ENCODE measurements around a stretch of chr1.

GRCh38 chr1:181135439-181136443 lies 47.2 kb downstream of the IER5 start:
- PRO-cap: no peak
- RAMPAGE, long total RNA, 3 experiments: no peak in any of the 3 experiments

DNA sequence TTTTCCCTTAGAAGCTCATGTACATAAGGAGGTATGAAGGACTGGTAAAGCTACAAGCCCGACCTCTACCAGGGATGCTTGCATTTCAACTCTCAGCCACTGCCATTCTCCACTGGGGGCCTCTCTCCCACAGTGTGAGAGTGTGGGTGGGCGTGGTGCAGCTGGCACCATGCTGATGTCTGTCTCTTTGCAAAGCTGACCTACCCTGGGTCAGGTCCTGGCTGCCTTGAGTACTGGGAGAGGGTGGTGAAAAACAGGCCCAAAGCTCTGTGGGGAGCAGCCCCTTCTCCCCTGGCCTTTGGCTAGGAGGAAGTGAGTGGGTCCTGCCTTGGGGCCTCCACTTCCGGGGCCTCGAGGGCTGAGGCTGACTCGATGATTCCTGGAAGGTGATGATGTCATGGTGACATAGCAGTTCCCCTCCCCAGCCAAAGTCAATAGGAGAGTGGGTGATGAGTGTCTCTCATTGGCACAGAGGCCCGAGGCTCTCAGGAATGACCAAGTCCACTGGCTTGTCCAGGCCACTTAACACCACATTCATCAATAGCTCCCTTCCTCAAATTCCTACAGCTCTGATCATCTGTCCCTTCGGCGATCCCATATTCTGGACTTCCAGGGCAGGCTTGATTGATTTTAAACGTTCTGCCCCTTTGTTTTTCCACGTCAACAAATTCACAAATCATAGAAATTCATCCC lies 53.0 kb downstream of the IER5 start:
- PRO-cap: unidirectional peak, plus-strand start at position 463 of the sequence
- RAMPAGE, long total RNA, 3 experiments: no peak in any of the 3 experiments

GRCh38 chr1:181484973-181486494 lies 2.2 kb downstream of the CACNA1E start:
- PRO-cap: no peak
- RAMPAGE, long total RNA, 3 experiments: no peak in any of the 3 experiments

- PRO-cap: no peak
- RAMPAGE, long total RNA, 3 experiments: no peak in any of the 3 experiments
These were observed 85.7 kb upstream of the ZNF648 start for GRCh38 chr1:182147259-182147548.

- PRO-cap: no peak
- RAMPAGE, long total RNA, 3 experiments: no peak in any of the 3 experiments
These were observed 109.1 kb upstream of the ZNF648 start for GRCh38 chr1:182170582-182171123.

DNA sequence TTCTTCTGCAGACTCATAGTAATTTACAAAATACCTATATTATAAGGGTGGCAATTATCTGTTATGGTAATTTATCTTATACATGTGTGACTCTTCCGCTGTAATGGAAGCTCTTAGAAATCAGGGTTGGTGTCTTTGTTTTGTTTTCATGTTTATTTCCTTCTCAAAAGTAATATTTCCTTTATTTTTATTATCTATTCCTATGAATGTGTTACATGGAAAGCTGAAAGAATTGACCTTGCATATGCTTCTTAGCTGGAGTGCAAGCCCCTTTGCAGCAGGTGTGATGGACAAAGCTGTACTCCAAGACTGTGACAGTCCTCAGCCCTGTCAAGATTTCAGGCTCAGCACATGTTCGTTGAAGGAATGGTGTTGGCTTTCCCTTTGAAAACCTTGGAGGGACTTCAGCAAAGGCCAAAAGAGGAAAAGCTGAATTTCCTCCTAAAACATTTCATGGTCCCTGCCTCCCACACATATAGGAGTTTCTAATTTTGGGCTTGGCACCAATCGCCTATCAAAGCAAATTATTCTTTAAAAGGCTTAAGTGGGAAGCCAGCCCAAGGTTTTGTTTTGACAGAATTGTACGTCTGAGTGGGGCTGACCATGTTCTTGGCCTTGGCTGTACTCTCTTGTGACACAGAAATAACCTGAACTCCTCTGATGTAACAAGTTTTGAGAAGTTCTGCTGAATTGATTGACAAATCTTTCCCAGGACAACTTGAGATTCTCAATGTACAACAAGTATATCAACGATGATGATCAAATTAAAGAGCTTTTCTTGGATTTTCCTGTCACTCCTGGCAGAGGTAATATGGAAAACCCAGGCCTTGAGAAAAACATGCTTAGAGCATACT lies 135.5 kb upstream of the ZNF648 start:
- PRO-cap: unidirectional peak, minus-strand start at position 292 of the sequence
- RAMPAGE, long total RNA, 3 experiments: no peak in any of the 3 experiments

GRCh38 chr1:182304540-182305180 lies 86.9 kb downstream of the GLUL start:
- PRO-cap: no peak
- RAMPAGE, long total RNA, 3 experiments: no peak in any of the 3 experiments

GRCh38 chr1:182382743-182383135 lies 8.9 kb downstream of the GLUL start:
- PRO-cap: no peak
- RAMPAGE, long total RNA, 3 experiments: no peak in any of the 3 experiments

DNA sequence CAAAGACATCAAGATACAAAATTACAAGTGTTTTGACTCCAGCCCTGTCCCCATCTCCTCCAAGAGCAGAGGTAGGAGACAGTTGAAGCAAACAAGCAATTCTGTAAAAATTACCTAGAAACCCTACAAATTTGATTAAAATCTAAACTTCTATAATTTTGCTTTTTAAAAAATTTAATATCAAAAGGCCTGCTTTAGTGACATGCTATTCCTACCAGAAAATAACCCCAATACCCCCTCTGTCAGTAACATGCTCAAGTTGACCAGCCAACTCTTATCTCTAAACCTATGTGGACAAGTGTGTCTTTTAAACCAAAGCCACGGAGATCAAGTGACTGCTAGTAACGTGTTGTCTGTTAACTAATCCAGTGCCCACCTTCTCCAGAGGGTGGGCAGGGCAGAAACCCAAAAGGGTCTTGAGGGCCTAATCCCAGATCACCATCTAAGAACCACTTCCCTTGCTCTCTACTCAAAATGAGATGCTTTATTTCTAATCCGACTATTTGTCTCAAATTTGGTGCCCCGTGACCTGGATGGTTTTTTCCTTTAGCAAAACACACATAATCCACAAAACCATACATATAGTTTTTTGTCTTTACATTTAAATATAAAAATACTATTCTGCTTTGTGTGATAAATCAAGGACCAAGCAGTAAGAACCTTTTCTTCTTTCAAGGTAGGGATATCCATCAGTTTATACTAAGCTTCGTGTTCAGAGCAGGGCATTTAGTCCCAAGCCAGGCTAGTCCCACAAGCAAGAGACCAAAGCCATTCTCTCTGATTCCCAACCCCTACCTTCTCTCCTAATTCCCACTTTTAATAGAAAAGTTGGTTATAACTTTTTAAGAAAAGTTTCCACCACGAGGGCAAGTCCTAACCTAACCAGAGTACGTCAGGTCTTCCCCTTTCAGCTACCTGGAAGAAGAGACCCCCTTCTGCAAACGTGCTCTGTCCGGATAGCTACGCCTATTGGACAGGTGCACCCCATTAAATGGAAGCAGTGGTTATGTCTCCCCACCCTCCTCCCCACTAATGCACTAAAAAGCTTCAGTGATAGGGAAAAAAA lies 8.1 kb downstream of the GLUL start:
- PRO-cap: no peak
- RAMPAGE, long total RNA, 3 experiments: no peak in any of the 3 experiments

- PRO-cap: bidirectional peak, plus-strand start at chr1:182391522, minus-strand start at chr1:182391401
- RAMPAGE, long total RNA, 3 experiments: no peak in any of the 3 experiments
These were observed 534 bp downstream of the GLUL start for GRCh38 chr1:182390890-182391621.

- PRO-cap: no peak
- RAMPAGE, long total RNA, 3 experiments: no peak in any of the 3 experiments
These were observed 2.5 kb upstream of the GLUL start for GRCh38 chr1:182394004-182394635.

DNA sequence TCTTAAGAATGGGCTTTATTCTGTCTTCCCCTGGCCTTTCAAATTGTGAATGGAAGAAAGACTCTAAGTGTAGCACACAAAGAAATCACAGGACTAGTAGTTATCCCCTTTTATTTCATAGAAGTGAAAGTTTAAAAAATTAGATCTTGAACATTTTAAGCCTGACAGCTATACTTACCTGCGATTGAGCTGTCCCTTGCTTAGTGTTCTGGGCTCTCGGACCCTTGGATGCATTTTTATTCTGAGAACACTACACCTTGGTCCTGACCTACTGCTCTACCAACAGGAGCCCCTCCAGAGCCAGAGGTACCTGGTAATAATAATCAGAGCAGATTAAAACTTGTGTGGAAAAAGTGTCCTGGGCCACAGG lies 14.8 kb downstream of the NPL start:
- PRO-cap: no peak
- RAMPAGE, long total RNA, 3 experiments: no peak in any of the 3 experiments

DNA sequence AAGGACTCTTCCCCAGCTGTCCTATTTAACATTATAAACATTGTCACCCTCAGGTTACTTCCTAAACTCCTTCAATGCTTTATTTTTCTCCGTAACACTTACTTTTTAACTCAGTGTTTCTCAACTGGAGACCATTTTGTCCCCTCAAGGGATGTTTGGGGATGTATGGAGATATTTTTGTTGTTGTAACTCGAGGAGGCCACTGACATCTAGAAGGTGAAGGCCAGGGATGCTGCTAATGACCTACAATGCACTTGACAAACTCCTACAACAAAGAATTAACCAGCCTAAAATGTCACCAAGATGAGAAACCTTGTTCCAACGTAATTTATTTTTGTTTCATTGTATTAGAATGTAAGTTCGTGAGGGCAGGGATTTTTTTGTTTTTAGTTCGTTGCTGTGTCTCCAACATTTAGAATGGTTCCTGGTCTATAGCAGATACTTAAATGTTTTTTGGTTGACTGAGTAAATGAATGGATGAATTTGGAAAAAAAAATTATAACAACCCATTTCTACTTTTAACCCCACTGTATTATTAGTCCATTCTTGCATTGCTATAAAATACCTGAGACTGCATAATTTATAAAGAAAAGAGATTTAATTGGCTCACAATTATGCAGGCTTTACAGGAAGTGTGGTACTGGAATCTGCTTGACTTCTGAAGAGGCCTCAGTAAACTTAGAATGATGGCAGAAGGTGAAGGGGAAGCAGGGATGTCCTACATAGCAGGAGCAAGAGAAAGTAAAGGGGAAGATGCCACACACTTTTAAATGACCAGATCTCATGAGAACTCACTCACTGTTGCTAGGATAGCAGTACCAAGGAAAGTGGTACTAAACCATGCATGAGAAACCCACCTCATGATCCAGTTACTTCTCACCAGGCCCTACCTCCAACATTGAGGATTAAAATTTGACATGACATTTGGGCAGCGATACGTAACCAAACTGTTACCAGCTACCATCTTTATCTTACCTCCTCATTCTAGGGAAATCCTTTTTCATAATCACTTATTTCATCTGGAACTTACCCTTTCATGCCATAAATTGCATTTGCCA lies 9.3 kb downstream of the DHX9 start:
- PRO-cap: no peak
- RAMPAGE, long total RNA, 3 experiments: no peak in any of the 3 experiments

- PRO-cap: no peak
- RAMPAGE, long total RNA, 3 experiments: no peak in any of the 3 experiments
These were observed 22.7 kb downstream of the DHX9 start for GRCh38 chr1:182861517-182862576.

DNA sequence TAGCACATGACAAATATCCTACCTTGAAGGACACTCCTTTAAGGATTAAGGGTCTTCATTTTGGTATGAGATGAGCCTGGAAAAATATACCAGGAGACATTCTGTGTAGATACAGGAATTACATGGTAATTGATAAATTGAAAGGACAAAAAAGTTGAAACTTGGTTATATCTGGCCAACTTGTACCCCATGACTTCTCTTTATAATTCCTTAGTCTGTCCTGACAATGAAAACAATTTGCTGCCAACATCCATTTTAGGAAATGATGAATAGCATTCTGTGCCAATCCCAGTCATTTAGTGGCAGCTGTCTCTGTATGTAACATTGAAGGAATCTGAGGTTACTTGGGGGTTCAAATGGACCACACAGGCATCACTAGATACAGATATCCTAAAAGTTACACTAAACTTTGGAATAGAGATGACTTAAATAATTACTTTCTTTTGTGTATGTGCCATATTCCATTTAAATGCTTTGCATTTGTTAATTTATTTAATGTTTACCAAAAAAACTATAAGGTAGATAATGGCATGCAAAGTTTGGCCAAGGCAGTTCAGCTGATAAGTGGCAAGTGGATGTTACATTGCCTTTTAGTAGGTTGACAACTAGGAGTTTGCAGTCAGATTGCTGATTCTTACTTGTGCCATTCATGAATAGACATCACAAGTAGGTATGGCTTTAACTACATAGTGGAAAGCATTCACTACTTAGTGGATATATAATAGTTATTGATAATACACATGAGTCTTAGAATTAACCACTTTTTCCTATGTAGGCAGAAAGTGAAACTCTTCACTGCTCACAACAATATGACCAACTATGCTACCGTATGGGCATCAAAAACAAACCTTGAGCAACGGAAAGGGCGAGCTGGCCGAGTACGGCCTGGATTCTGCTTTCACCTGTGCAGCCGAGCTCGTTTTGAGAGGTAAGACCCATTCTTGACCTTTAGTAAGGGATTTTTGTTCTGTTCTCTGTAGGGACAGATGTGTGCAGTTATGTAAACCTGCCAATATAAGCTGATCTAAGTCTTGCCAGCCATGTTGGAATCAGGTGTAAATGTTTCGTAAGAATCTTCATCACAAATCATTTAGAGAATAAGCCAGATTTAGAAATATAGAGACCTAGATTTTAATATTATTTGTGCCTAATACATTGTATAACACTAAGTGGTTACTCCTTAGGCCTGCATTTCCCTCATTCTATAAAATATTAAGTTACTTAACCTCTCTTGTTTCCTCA lies 38.5 kb downstream of the DHX9 start:
- PRO-cap: no peak
- RAMPAGE, long total RNA, 3 experiments: no peak in any of the 3 experiments

- PRO-cap: no peak
- RAMPAGE, long total RNA, 3 experiments: no peak in any of the 3 experiments
These were observed 45.4 kb downstream of the DHX9 start for GRCh38 chr1:182884376-182885202.

- PRO-cap: no peak
- RAMPAGE, long total RNA, 3 experiments: no peak in any of the 3 experiments
These were observed 391 bp downstream of the SHCBP1L start for GRCh38 chr1:182952499-182953050.

GRCh38 chr1:183103221-183103698 lies 80.0 kb downstream of the LAMC1 start:
- PRO-cap: unidirectional peak, plus-strand start at chr1:183103355; unidirectional peak, plus-strand start at chr1:183103390
- RAMPAGE, long total RNA, 3 experiments: no peak in any of the 3 experiments

GRCh38 chr1:183234208-183235049 lies 48.4 kb downstream of the LAMC2 start:
- PRO-cap: unidirectional peak, plus-strand start at chr1:183234736; unidirectional peak, plus-strand start at chr1:183234789
- RAMPAGE, long total RNA, 3 experiments: start-site peak on the plus strand in 2 of 3 experiments, at chr1:183234788-183234979 at its widest, 18 reads per replicate

- PRO-cap: no peak
- RAMPAGE, long total RNA, 3 experiments: no peak in any of the 3 experiments
These were observed 49.5 kb downstream of the LAMC2 start for GRCh38 chr1:183235555-183235930.